Metastatic Breast Carcinoma in the Ovary (tissue), 3 donors: Measurements from ENCODE around the genes DNAJB1 and OR7A5.

DNA sequence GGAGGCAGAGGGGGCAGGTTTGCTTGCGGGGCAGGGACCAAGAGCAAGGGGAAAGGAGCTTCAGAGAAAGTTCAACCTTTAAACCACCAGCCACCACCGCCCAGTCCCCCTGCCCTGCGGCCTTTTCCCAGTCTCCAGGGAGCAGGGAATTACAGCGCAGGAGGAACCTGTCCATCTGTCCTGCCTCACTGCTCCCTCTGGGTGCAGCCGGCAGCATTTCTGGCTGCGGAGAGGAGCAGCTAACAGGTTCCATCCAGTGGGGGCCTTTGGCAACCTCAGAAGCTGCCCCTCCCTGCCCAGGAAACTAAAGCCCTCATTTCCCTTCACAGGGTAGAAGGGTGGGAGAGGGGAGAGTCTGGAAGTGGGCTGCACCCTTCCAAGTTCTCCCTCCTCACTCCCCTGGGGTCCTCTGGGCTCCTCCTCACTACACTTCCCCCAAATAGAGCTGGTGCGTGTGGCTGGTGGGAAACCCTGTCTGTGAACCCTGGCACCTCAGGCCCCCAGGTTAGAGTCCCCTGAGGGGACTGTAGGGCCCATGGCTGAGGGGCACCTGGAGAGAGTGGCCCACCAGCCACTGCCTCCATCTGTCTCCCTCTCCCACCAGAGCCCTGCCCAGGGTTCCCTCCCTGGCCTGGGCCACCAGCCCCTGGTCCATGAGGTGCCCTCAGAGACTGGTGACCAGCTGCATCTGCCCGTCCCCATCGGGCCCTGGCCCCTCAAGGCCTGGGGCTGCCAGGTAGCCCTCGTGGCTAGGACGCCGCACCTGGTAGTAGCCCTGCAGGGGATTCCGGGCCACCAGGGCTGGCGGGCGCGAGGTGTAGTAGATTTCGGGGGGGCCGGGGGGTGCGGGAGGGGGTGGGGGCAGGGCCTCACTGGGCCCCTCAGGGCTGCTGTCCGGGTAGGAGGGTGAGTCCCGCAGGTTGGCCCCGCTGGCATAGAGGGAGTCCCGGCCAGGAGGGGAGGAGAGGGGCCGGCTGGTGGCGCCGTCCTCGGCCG, 14.1 kb upstream of the ASF1B start:
- PRO-cap, 3 experiments: no peak in any of the 3 experiments

GRCh38 chr19:14204664-14204914, 1.4 kb downstream of the ADGRL1 start:
- PRO-cap, 3 experiments: no peak in any of the 3 experiments

- PRO-cap, 3 experiments: no peak in any of the 3 experiments
These were observed 78.0 kb upstream of the ADGRL1 start for GRCh38 chr19:14283723-14284525.

GRCh38 chr19:14375134-14376274, 5.7 kb upstream of the ADGRE5 start:
- PRO-cap, 3 experiments: peak in 3 of 3 experiments; most common plus-strand start chr19:14375374 (in 1); most common minus-strand start chr19:14375187 (in 3)

DNA sequence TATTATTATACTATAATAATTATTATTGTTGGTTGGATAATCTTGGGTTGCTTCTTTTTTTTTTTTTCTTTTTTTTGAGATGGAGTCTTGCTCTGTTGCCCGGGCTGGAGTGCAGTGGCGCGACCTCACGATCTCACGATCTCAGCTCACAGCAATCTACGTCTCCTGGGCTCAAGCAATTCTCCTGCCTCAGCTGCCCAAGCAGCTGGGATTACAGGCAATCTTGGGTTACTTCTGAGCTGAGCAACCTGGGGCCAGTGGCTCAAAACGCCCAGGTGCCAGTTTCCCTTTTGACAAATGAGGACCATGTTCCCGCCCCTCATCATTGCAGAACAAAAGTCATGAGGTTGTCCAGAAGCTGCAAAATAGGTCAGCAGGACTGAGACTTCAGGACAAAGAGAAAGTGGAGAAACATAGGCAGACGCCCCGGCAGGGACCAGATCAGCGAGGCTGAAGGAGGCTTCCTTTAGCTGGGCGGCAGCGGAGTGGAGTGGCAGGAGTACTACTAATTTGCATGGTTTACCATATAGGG, 3.4 kb upstream of the ADGRE5 start:
- PRO-cap, 3 experiments: no peak in any of the 3 experiments

GRCh38 chr19:14379706-14380094, 1.5 kb upstream of the ADGRE5 start:
- PRO-cap, 3 experiments: no peak in any of the 3 experiments

DNA sequence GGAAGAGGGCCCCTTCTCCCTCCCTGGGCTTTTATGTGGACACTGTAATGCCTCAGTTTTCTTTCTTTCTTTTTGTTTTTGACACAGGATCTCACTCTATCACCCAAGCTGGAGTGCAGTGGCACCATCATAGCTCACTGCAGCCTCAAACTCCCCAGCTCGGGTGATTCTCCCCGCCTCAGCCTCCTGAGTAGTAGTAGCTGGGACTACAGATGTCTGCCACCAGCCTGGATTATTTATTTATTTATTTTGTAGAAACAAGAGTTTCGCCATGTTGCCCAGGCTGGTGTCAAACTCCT, 722 bp upstream of the ADGRE5 start:
- PRO-cap, 3 experiments: no peak in any of the 3 experiments

- PRO-cap, 3 experiments: peak in 3 of 3 experiments; most common plus-strand start chr19:14517984 (in 3); most common minus-strand start chr19:14518397 (in 3)
These were observed at the start of gene DNAJB1 for GRCh38 chr19:14517761-14518548. Gene DNAJB1, minus strand, starts transcription at chr19:14518397.

GRCh38 chr19:14564712-14565431, 7.0 kb downstream of the NDUFB7 start:
- PRO-cap, 3 experiments: no peak in any of the 3 experiments

DNA sequence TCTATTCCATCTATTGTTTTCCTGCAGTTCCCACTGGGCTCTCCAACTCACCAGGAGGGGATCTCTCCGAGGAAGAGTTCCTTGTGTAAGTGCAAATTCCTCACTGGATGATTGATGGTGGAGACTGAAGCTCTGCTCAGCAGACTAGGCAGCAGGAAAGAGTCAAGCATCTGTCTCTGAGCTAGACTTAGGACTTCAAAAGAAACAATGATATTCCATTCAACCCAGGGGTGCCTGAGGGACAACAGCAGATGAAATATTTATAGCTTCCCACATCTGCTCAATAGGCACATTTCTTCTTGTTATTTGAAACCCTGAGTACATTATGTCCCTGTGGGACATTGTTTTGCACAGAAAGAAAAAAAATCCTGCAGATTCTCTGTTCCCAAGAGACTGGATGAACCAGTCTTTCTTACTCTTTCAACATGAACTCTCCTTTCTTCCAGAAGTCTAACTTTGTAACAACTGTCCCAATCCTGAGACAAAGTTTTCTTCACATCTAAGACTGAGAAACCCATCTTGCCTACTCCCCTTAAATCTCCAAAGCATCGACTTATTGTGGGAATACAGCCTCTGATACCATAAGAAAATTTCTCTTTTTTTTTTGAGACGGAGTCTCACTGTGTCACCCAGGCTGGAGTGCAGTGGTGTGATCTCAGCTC, at the start of gene OR7A5:
TSS of gene OR7A5 (minus strand) at position 163 of the 662 bp plus-strand sequence.
- PRO-cap, 3 experiments: no peak in any of the 3 experiments

DNA sequence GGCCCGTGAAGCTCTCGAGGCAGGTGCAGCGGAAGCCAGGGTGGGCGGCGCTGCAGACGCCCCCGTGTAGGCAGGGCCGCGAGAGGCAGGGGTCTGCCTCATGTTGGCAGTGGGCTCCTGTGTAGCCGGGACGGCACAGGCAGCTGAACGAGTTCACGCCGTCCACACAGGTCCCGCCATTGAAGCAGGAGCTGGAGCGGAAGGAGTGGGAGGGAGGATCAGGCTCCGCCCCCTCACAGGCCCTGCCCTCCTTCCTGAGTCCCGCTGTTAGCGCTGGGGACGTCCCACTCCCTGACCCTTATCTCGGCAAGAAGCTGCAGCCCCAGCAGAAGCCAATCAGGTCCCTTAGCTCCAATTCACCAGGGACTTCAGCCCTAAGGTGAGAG, 19.8 kb downstream of the NOTCH3 start:
- PRO-cap, 3 experiments: no peak in any of the 3 experiments

DNA sequence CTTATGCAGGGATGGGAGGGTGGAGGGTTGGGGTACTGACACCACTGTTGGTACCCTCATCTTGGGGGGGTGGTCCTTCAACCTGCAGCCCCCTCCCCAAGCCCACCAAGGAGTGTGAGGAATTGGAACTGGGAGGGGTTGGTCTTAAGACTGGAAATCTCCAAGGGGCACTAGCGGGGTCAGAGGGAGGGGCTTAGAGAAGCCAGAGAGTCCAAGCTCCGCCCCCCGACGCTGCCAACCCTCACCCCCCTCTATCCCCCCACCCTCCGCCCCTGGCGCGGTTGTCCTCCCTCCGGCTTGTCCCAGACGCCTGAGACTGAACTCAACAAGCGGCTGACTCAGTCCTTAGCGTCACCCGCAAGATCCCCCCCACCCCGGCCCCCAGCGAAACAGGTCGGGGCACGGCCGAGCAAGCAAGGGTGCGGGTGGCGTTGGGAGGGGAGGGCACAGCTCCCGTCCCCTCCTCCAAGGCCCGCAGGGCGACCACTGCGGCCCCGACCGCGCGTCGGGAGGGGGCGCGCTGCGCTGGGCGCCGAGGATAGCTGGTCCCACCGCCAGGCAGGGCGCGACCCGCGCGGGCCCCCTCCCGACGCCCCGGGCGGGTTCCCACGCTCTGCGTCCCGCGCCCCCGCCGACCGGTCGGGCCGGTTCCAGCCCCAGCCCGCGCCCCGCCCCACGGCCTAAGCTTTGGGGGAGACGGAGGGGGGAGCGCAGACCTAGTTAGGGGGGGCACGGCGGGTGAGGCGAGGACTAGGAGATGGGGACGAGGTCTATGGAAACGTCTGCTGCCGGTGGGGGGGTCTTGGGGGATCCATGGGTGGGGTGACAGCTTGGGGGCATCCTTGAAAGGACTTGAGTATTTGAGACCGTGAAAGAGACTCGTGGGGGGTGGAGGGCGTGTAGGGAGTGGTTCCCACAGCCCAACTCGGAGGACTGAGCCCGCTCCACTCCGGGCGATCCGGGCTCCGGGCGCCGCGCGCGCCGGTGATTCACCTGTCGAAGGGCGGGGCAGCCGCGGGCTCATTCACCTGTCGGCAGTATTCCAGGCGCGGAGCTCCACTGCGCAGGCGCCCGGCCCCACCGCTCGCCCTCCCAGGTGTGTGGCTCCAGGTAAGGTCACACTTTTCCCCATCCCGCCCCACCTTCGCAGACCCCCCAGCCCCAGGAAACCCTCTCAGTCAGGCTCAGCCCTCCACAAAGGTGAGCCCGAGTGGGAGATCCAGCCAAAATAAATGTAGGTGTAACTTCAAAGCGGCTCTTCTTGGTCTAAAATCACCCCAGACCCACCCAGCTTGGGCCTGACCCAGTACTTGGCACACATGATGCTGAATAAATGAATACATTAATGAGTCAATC, 5.1 kb downstream of the NOTCH3 start:
- PRO-cap, 3 experiments: peak in 3 of 3 experiments; most common plus-strand start position 305 of the sequence (in 1); most common minus-strand start position 318 of the sequence (in 1)

GRCh38 chr19:15220865-15221294, 11.4 kb downstream of the EPHX3 start:
- PRO-cap, 3 experiments: no peak in any of the 3 experiments

- PRO-cap, 3 experiments: no peak in any of the 3 experiments
These were observed 21.5 kb upstream of the EPHX3 start for GRCh38 chr19:15253508-15254345.

GRCh38 chr19:15303822-15304642, 28.3 kb downstream of the BRD4 start:
- PRO-cap, 3 experiments: no peak in any of the 3 experiments

DNA sequence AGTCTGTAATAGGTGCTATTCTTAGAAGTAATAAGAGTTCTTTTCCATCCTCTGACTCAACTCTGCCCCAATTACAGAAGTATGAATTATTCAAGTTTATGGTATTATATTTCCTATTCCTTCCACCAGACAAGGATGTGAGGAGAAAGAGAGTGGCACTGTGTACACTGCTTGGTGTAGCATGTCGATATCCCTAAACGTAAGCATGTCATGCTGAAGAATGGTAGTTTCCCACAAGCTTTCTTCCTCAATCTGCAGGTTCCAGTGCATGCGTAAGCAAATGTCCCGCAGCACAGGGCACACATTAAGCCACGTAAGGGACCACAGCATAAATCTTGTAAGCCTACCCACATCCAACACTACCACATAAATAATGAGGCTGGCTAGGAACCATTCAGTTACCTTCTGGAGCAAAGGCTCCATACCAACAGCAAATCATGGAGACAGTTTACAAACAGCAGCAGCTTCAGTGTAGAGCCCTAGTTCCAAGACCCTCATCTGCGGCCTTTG, 14.0 kb downstream of the BRD4 start:
- PRO-cap, 3 experiments: no peak in any of the 3 experiments

- PRO-cap, 3 experiments: no peak in any of the 3 experiments
These were observed 22.6 kb upstream of the BRD4 start for GRCh38 chr19:15354673-15355579.

- PRO-cap, 3 experiments: no peak in any of the 3 experiments
These were observed 21.0 kb downstream of the AKAP8 start for GRCh38 chr19:15358312-15359337.

DNA sequence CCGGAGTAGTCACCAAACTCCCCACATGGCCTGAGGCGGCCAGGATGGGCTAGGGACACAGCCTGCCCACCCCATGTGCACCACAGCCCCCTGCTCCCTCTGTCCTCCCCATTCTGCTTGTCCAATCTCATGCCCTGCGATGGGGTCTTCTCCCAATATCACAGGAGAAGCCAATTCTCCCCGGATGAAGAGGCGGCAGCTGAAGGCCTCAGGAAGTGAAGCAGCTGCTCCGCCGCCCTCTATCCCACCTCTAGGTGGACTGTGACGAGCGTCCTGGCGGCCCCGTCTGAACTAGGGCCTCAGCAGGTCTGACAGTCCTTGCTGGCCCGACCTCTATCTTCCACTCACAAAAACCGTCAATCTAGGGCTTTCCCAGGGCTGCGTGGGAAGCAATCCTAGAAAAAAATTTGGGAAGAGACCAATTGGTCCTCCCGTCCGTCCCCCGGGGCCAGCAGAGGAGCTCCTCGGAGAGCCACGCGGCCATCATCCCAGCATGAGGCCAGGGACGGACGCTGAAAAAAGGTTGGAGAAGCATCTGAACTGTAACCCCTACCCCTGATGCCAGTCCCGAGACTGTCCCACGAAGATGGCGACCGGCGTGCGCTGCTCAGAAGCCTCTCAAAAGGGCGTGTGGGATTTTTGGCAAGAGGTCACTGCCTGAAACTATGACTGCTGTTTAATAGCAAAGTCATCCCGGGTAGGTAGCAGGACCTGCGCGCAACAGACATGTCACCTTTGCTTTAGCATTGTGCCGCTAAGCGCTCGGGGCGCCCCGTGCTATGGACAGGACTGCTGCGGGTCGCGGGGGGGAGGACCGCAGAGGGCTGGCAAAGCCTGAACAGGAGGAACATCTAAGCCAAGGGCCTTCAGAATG, 10.8 kb downstream of the AKAP8 start:
- PRO-cap, 3 experiments: no peak in any of the 3 experiments

GRCh38 chr19:15378775-15379557, 621 bp downstream of the AKAP8 start:
- PRO-cap, 3 experiments: peak in 3 of 3 experiments; most common minus-strand start chr19:15379335 (in 2)